Cardiac fibroblast (primary cell): ENCODE measurements around the genes NOD1, ADCYAP1R1 and PPP1R17.

GRCh38 chr7:29806593-29807316, 447 bp downstream of the WIPF3 start:
- RRBS, result 2% methylated on average over 34 of the region's 72 CpGs

DNA sequence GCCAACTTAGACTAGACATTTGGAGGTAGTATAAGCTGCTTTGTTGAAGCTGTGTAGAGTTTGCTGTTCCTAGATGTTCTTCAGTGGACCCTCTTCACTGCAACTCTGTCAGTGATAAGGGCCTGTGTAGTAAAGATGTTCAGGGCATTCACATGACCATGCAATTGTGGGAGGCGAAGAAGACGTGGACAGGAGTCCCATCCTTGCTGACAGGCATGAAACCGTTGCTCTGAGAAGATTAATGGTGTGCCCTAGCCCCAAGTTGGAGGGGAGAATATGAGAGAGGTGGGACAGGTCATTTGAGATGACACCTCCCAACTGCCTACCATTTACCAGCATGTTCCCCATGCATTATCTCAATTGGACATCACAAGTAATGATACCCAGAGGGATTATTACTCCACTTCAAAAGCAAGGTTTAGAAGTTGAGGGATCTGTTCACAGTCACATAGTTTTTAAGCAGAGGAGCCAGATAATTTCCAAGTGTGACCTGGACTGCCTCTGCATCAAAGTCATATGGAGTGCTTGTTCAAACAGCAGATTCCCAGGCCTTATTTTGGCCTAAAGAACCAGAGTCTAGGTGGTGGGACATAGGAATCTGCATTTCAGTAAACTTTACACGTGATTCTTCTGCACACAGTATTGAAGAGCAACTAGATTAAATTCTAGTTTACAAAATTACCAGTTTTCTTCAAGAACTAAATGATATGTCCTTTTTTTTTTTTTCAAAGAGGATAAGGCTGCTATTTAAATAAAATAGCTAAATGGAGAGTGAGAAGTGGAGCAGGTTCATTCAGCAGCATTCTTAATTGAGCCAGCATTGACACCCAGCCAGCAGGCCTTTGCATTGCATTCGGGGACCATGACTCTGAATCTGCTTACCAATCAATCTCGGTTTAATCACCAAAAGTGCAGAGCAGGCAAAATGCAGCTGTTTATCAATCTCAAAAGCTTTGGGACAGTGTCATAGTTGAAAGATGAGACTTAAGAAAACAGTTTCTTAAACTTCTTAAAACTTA, 51.3 kb downstream of the PLEKHA8 start:
- RRBS, result no CpG with 5 or more reads among the region's 6 CpGs

DNA sequence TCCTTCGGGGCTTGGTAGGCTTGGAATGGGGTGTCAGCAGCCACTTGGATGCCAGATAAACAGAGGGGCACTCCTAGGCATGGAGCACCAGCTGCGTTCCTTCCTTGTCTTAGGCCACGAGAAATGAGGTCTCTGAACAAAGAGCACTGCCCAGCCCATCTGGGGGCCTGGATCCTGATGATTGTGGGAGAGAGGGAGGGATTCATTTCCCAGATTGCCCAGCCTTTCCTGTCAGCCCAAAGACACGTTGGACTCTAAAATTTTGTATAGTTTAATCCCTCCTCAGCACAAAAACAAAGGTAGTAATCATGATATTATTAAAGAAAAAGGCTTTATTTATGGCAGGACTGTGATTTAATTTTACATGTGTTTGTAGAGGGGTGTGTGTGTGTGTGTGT, 5.2 kb downstream of the MTURN start:
- RRBS, result no CpG with 5 or more reads among the region's 4 CpGs

DNA sequence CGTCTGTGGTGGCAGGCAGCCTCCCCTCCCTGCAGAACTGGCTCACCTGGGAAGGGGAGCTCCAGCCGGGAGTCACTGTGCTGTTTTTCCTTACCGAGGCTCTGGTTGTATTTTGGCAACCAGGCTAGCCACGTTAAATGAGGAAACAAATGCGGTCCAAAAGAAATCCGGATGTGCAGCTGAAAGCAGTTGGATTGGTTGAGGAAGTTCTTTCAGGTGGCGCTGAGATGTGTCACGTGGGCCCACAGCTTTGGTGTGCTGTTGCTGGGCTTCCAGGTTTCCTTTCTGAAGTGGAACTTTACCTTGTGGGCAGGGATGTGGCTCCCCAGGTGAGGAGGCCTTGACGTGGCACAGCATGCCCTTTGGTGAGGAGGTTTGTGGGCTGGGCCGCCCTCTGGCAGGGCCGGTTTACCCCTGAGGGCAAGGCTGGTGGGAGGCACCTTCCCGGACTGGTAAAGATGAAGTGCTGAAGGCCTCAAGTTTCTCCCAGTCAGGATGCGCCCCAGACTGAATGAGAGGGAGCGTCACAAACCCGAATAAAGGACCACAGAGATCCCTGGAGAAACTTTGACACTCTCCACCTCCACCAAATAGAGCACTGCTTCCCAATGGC, 14.3 kb downstream of the MTURN start:
- RRBS, result no CpG with 5 or more reads among the region's 15 CpGs

DNA sequence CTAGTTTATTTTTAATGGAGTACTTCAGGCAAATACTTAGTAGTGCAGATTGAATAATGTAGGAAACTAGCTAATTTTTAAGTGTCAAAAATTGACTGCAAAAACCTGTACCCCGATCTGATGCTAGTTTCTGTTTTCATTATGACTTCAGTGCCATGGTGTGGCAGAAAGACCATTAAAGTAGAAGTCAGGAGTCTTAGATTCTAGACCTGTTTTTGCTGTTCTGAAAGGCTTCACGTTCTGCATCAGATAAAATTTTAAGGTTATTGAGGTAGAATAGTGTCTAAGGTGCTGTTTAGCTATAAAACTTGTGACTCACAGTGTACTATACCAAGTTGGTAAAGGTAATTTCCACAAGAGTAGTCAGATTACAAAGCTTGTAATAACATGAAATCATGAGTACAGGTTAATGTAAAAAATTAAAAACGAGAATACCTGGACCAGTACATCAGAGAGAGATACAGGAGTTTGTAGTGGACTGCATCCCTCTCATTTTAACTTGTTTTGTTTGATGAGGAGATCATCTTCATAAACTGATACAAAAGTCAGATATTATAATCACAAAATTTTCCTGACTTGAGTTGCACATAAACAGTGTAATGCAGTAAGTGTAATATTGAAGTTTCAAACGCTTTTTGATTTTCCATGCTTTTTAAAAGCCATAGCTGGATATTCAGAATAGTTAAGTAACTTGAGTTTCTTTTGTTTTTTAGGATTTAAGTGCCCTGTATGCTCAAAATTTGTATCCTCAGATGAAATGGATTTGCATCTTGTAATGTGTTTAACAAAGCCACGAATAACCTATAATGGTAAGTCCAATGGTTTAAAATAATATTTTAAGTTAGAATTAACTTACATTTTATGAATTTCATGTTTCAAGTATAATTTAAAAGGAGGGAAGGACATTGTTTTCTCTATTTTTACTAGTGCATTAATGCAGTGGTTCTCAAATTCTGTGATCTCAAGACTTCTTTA, 38.8 kb downstream of the ZNRF2 start:
- RRBS, result no CpG with 5 or more reads among the region's 5 CpGs

DNA sequence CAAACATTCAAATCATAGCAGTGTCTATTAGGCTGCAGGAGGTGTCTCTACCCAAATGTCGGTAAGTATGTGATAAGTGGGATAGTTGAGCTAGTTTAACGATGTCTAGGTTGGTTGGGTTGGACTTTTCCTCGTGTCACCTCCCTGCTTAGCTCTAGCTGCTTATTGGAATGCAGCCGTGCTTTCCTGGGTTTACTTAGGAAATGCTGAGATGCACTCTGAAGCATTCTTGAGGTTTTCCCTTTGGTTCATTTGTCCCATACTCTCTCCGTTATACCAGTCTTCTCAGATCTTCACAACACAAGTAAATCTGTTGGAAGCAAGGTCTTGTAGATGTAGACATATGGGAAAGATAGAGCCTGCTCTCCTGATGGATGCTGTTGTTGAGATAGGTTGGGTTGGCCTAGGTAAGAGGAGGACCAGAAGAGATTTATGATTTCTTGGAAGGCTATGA, 90.4 kb downstream of the ZNRF2 start:
- RRBS, result no CpG with 5 or more reads among the region's 5 CpGs

GRCh38 chr7:30469244-30469791, 9.3 kb downstream of the NOD1 start:
- RRBS, result no CpG with 5 or more reads among the region's 5 CpGs

- RRBS, result no CpG with 5 or more reads among the region's 10 CpGs
These were observed 8.4 kb downstream of the NOD1 start for GRCh38 chr7:30470283-30470567.

DNA sequence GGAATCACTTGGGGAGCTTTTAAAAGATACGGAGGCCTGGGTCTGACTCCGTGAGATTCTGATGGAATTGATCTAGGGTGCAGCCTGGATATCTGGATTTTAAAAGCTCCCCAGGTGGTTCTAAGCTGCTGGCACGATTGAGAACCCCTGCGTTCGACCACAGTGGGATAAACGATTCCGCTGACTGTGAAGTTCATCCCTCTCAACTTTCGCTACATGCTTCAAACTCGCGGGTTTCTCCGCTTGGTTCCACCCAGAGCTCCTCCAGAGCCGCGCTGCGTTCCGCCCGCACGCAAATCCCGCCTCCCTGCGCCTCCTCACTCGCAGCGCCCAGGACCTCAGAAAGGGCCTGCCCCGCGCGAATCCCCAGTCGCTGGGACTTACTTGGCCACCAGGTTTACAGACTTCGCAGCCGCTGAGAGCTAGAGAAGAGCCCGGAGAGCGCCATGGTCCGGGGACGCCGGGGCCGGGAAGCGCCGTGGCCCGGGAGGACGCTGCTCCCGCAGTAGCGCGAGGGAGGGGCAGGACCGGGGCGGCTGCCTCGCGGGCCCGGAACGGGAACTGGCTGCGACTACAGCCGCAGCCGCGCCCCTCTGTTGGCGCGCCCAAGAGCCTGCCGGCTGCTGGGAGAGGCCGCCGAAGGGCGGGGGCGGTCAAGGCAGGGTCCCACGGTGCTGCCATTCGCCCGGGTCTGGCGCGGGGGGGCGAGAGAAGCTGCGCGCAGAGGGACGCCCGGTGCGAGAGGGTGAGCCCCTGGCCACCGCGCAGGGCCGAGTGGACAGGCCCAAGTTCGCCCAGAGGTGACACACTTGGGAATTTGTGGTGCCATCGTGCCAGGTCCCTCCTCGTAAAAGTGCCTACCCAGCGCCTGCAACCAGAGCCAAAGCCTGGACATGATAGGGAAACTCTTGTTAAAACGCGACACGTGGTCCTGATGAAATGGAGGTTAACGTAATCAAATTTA, at the start of gene NOD1:
NOD1 (minus strand) TSS at position 563 of the 964 bp plus-strand sequence.
- RRBS, result 1% methylated on average over 29 of the region's 79 CpGs

GRCh38 chr7:30559403-30559942, 35.2 kb upstream of the GARS1 start:
- RRBS, result no CpG with 5 or more reads among the region's 8 CpGs

DNA sequence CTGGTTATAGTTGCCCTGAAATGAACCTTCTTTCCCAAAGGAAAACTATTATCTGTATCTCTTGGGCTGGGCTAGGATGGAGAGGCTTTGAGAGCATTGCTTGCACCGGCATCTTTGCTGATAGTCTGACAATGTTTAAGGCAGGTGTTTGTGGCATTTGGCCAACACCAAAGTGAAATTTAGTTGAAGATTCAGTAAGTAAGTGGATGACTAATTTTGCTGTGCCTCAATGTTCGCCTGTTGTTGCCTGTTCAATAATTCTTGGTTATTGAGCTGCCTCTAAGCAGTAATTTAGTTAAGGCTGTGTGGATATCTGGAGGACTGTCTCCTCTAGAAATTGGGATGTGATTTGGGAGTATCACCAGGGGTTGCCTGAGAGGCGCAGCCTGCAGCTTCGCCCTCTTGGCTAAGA, 38.9 kb downstream of the CRHR2 start:
- RRBS, result no CpG with 5 or more reads among the region's 4 CpGs

DNA sequence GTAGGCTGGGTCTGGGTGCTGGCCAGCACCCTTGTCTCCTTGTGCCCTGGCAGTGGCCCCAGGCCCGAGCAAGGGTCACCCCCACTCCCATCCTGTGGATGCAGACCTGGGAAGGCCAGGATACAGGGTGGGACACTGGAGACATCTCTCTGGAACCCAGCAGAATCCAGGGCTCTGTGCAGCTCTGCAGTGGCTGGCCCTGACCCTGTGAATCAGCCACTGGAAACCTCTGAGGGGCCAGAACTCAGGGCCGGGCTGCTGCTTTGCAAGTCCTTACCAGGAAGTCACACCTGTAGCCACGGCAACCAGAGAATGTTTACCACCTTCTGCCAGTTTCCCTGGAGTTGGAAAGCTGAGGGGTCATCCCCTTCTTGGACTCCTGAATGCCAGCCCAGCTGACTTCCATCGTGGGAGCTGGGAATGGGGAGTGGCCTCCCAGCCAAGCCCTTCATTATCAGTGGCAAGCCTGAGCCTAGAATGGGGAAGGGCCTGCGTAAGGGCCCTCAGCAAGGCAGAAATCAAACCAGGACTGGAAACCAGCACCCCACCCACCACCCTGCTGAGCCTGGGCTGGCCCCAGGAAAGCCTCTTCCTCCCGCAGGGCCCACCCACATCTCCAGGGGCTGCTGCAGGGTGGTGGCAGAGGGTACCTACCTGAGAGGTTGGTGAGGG, 6.4 kb upstream of the CRHR2 start:
- RRBS, result no CpG with 5 or more reads among the region's 6 CpGs

DNA sequence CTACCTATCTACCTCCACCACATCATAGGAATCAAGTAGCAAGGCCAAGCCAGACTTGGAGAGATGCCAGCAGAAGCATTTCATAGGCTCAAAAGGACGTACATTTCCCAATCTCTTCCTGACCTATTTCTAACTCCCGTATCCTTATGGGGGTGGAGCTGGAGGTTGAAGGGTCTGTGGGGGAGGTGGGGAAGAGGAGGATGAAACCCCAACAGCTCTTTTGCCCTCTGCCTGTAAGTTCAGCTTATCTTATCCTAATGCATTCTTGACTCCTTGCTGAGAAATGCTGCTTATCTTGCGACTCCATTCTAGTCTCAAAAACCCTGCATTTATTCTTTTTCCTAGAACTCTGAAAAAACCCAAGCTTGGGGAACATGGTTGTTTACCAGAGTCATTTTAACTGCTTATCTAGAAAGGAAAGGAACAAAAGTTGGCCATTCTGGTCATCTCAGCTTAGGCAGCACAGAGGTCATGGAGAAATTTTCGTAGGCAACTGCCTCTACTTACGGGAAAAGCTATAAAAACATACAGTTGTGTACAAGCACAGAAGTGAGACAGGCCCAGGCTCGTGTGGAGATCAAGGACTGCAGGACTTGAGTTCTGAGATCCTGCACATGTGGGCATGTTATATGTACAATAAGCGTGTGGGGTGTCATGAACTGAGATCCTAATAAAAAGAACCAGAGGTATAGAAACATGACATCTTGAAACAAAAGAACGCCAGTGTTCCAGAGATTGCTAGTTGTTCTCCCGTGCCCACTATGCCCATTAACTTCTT, 9.4 kb downstream of the INMT start:
- RRBS, result no CpG with 5 or more reads among the region's 9 CpGs

DNA sequence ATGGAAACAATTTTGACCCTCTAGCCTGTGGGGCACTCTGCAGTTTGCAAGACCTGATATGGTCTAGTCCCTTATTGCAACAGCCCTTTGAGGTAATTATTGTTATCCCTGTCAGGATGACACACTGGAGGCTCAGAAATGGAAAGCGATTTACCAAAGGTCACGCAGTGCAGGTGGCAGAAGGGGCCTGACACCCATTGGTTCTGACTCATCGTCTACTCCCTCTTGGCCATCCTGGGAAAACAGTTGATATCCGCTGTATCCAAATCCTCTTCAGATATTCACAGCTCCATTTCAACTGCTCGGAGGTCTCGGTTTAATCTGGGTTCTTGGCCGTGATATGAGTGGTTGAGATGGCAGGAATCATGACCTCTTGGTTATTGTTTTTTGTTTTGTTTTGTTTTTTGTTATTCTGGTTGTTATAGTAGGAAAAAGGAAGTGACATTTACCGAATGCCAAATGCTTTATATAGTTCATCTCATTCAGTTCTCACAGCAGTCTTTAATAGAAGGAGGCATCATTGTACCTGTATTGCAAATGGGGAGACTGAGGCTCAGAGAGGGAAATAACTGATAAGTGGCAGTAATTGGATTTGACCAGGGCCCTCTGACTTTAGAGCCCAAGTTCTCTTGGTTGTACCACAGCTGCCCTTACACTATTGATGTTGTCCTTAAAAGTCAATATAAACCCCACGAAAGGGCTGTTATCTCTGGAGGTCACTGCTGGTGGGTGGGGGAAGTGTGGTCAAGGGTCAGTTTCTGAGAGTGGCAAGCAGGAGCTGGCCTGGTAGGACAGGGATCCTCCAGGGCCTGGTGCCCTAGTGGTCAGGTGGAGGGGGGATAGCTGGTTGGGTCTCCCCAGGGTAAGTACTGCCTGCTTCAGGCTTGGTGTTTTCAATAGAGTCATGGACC, 44.4 kb upstream of the AQP1 start:
- RRBS, result no CpG with 5 or more reads among the region's 9 CpGs

DNA sequence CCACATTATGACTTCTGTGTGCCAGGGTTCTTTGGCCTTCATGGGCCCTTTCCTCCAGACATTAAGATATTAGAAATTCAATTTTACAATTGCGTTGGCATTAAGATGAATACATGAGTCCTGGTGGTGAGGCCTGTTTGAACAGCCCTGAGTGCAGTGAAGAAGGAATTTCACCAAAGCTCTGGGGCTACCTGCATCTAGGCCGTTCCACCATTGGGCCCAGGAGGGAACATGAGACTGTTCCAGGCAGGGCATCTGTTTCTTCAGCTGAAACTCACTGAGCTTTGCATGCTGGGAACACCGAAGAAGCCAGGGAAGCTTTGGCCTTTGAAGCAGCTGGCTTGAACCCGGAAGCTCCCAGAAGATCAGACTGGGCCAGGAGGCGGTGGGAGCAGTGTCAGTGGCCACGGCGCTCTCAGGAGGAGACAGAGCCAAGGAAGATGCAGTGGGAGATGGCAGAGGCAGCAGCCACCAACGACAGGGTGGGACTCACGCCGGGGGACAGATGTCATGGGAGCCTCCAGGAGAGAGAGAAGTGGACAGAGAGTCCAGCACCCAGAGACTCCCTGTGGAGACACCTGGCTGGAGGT, 6.7 kb upstream of the AQP1 start:
- RRBS, result no CpG with 5 or more reads among the region's 10 CpGs

DNA sequence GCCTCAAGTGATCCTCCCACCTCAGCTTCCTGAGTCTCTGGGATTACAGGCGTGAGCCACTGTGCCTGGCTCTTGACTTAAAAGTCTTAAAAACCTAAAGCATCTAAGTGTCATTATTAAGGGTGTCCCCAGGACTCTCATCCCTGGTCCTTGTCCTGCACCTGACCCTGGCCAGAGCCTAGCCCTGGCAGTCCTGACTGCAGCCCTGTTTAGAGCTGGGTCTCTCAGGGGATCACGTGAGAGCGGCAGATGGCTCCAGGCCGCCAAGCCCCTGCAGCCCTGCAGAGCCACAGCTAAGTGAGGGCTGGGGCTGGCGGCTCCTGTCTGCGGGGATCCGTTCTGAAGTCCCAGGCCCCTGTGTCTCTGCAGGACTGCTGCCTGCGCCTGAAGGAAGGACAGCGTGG, 25.5 kb upstream of the GHRHR start:
- RRBS, result no CpG with 5 or more reads among the region's 9 CpGs

GRCh38 chr7:31051996-31053220, at the start of gene ADCYAP1R1:
Gene ADCYAP1R1, plus strand, starts transcription at chr7:31052308.
- RRBS, result 1% methylated on average over 47 of the region's 131 CpGs

GRCh38 chr7:31686974-31687350, at the start of gene PPP1R17:
Gene PPP1R17, plus strand, starts transcription at chr7:31687215.
- RRBS, result no CpG with 5 or more reads among the region's 11 CpGs

GRCh38 chr7:32154778-32155346, 84.7 kb upstream of the PDE1C start:
- RRBS, result no CpG with 5 or more reads among the region's 3 CpGs

- RRBS, result no CpG with 5 or more reads among the region's 37 CpGs
These were observed 25.7 kb downstream of the LSM5 start for GRCh38 chr7:32464250-32465059.